Liver (tissue), 9 donors: Measurements from ENCODE around the genes XKR3 and SLC25A18.

GRCh38 chr22:11629610-11630731 is 3898.0 kb upstream of the OR11H1 start:
- PRO-cap, 5 experiments = peak in 1 of 5 experiments; most common plus-strand start chr22:11630467 (in 1)
- RAMPAGE, long total RNA, 2 experiments = no peak in any of the 2 experiments
- RRBS = no CpG with 5 or more reads among the region's 56 CpGs

GRCh38 chr22:16183856-16184403 is 408.7 kb downstream of the CCT8L2 start:
- PRO-cap, 5 experiments = no peak in any of the 5 experiments
- RAMPAGE, long total RNA, 2 experiments = no peak in any of the 2 experiments
- RRBS = no CpG with 5 or more reads among the region's 22 CpGs

DNA sequence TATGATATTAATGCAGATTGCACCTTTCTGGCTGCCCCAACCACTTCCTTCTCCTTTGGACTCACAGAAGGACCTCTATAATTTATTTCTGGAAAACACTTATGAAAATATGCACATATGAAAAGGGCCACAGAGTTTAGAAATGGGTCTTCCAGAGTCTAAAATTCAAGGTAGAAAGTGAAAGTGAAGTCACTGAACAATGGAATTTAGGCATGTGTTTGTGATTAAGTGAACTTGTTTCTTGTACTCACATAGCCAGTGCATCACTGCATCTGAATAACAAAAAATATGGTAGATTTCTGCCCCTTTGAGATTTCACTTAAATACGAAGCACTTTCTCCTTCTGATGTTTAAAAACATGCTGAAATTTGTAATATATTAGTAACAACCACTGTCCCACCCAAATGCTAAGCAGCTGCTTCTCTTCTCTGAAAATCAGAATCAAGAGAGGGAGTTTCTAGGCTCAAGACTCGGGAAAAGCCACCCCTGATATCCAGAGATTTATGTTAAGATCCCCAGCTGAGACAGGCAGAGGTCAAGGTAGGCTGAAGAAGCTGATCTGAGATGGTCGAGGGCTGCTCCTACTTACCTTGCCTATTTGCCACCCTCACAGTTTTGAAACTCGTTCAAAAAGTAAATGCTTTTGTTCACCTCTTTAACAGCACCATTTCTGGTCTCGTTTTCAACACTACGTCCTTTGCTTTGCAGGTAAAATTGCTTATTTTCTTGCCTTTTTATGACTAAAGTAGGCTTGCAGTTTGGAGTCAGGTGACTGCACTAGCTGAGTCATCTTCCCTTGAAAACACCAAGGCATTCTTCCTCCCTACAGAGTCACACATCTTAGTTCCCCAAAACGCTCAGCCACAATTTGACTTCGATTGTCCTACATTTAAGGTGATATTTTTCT is at the start of gene XKR3:
Gene XKR3 (minus strand): TSS at position 710 of the 907 bp plus-strand sequence.
- PRO-cap, 5 experiments = no peak in any of the 5 experiments
- RAMPAGE, long total RNA, 2 experiments = no peak in any of the 2 experiments
- RRBS = no CpG with 5 or more reads among the region's 8 CpGs

DNA sequence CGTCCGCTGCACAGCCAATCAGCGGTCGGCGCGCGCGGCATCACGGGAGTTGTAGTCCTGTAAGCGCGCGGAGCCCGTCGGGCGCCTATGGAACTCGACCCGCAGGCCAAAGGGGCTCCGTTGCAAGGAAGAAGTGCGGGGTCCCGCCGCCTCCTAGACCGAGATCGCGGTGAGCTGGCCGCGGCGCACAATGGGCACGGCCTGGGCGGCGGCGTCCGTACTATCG is 142 bp upstream of the HDHD5 start:
- PRO-cap, 5 experiments = peak in 5 of 5 experiments; most common plus-strand start position 68 of the sequence (in 5)
- RAMPAGE, long total RNA, 2 experiments = no peak in any of the 2 experiments
- RRBS = no CpG with 5 or more reads among the region's 33 CpGs

DNA sequence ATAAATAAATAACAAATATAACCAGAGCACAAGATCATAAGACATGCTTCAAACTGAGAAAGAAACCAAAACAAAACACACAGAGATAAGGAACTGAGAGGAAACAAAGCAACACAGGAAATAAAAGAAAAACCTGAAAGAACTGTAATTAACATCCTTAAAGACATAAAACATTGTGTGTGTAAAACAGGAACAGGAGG is 2.5 kb downstream of the ADA2 start:
- PRO-cap, 5 experiments = no peak in any of the 5 experiments
- RAMPAGE, long total RNA, 2 experiments = no peak in any of the 2 experiments

DNA sequence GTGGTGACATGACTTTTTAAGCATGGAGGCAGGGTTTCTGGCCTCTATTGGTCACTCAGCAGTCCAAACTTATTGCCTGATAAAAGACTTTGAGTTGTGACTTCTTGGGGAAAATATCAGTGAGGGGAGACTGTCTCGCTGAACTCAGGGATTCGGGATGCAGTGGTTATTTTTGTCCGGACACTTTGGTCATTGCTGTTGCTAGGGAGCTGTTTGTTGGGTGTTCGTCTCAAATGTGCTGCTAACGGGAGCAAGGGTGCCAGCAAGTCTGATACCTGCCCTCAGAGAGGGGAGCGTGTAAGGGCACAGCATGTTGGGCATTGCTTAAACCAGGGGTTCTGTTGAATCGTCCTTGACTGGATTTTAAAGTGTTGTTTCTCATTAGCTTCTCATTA is 49.3 kb upstream of the SLC25A18 start:
- PRO-cap, 5 experiments = no peak in any of the 5 experiments
- RAMPAGE, long total RNA, 2 experiments = no peak in any of the 2 experiments
- RRBS = no CpG with 5 or more reads among the region's 7 CpGs

- PRO-cap, 5 experiments = peak in 4 of 5 experiments; most common plus-strand start chr22:17563108 (in 2); most common minus-strand start chr22:17562952 (in 4)
- RAMPAGE, long total RNA, 2 experiments = no peak in any of the 2 experiments
- RRBS = no CpG with 5 or more reads among the region's 19 CpGs
These were observed at the start of gene SLC25A18 for GRCh38 chr22:17562761-17563748. Gene SLC25A18 (plus strand): TSS chr22:17563498.

- PRO-cap, 5 experiments = no peak in any of the 5 experiments
- RAMPAGE, long total RNA, 2 experiments = no peak in any of the 2 experiments
- RRBS = no CpG with 5 or more reads among the region's 8 CpGs
These were observed 28.8 kb downstream of the SLC25A18 start for GRCh38 chr22:17592060-17592618.

- PRO-cap, 5 experiments = no peak in any of the 5 experiments
- RAMPAGE, long total RNA, 2 experiments = no peak in any of the 2 experiments
- RRBS = 100% methylated on average over 3 of the region's 22 CpGs
These were observed 4.1 kb upstream of the BID start for GRCh38 chr22:17778302-17778811.

DNA sequence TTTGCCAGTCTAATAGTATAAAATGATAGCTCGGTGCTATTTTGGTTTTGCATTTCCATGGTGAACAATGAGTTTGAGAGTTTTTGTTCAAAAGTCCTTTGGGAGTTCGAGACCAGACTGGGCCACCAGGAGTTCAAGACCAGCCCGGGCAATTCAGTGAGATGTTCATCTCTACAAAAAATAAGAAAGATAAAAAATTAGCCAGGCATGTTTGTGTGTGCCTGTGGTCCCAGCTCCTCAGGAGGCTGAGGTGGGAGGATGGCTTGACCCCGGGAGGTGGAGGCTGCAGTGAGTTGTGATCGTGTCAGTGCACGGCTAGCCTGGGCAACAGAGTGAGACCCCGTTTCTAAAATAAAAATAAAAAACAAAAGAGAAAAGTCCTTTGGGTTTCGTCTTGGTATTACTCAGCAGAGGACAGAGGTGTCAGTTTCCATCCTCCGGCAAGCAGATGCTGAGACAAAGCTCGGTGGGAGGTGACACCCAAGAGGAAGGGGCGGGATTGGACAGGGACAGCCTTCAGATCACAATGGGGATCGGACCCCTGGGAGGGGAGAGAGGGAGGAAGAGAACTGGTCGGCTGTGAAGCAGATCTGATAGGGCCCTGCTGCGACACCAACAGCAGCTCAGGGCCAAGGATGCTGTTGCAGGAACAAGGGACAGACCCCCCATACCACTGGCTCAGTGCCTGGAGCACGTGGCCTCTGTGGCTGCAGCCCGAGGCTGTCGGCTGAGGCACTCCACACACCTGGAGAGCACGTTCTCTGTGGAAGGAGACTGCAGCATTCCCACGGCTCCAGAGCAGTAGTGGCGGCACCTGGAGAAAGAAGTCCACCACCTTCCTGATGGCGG is 5.1 kb upstream of the BID start:
- PRO-cap, 5 experiments = no peak in any of the 5 experiments
- RAMPAGE, long total RNA, 2 experiments = no peak in any of the 2 experiments
- RRBS = no CpG with 5 or more reads among the region's 21 CpGs

DNA sequence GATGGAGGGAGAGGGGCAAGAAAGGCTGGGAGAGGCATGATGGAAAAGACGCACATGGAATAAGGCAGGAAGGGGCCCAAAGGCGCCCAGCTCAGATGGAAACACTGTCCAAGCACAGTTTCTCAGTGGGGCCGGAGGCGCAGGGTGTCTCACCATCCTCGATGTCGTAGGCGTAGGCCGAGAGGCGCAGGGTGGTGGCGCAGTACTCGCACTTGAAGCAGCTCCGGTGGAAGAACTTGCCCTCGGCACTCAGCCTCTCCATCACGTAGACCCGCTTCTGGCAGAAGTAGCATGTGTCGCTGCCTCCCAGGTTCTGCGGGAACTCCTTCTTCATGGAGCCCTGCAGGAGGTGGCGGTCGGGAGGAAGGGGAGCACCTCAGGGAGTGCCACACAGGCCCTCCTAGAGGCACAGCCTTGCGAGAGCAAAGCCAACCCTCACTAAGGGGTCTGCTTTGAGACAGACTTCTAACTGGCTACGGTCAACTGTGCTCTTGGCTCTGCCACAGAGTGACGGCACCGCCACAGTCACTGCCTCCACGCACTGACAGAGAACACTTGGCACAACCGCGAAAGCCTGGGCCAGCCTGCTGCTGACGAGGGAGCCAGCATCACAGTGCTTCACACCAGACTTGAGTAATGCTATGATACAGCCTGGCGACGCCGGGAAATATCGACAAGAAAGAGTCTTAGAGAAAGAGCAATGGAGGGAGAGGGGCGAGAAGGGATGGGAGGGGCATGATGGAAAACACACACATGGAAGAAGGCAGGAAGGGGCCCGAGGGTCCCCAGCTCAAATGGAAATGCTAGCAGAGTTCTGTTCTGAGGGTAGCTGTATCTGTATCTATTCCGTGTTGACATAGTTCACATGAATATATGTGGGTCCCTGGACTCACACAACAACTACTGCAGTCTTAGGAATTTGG is 97.7 kb upstream of the BID start:
- PRO-cap, 5 experiments = no peak in any of the 5 experiments
- RAMPAGE, long total RNA, 2 experiments = no peak in any of the 2 experiments
- RRBS = 100% methylated on average over 7 of the region's 34 CpGs

GRCh38 chr22:17895986-17896942 is 122.0 kb upstream of the BID start:
- PRO-cap, 5 experiments = no peak in any of the 5 experiments
- RAMPAGE, long total RNA, 2 experiments = no peak in any of the 2 experiments
- RRBS = 90% methylated on average over 2 of the region's 15 CpGs

GRCh38 chr22:17910415-17911348 is 113.7 kb downstream of the MICAL3 start:
- PRO-cap, 5 experiments = no peak in any of the 5 experiments
- RAMPAGE, long total RNA, 2 experiments = no peak in any of the 2 experiments
- RRBS = 62% methylated on average over 5 of the region's 15 CpGs

DNA sequence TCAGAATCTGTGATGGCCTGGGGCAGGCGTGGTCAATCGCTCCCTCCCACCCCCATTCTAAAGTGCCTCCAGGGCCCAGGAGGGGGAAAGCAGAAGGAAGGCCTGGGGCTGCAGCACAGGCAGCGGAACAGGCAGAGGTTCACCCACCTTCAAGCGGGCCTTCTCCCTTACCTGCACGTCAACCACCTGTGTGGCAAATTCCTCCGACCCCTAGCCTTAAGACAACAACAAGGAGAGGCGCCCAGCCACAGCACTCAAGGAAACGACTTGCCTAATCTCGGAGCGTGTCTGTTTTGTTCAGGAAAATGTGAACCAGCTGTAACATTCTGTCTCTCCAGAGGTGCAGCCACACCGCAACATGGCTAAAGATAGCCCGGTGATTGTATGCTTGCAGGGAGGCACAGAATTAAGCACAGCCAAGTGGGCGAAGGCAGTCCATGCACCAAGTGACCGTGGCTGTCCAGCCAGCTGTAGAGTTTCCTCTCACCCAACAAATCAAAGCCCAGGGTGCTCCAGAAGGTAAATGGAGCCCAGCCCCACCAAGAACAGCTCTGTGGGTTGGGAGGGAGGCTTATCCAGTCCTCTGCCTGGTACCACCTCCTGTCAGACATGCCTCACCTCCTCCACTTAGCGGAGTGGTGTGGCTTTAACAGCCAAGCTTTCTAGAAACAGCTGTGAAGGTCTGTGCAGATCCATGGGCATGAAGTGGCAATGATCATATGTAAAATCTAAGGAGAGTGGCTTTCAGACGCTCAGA is 82.4 kb downstream of the MICAL3 start:
- PRO-cap, 5 experiments = no peak in any of the 5 experiments
- RAMPAGE, long total RNA, 2 experiments = no peak in any of the 2 experiments
- RRBS = no CpG with 5 or more reads among the region's 16 CpGs

- PRO-cap, 5 experiments = peak in 2 of 5 experiments; most common plus-strand start chr22:18023731 (in 2)
- RAMPAGE, long total RNA, 2 experiments = no peak in any of the 2 experiments
- RRBS = 2% methylated on average over 17 of the region's 44 CpGs
These were observed 751 bp downstream of the MICAL3 start for GRCh38 chr22:18023460-18024159.

DNA sequence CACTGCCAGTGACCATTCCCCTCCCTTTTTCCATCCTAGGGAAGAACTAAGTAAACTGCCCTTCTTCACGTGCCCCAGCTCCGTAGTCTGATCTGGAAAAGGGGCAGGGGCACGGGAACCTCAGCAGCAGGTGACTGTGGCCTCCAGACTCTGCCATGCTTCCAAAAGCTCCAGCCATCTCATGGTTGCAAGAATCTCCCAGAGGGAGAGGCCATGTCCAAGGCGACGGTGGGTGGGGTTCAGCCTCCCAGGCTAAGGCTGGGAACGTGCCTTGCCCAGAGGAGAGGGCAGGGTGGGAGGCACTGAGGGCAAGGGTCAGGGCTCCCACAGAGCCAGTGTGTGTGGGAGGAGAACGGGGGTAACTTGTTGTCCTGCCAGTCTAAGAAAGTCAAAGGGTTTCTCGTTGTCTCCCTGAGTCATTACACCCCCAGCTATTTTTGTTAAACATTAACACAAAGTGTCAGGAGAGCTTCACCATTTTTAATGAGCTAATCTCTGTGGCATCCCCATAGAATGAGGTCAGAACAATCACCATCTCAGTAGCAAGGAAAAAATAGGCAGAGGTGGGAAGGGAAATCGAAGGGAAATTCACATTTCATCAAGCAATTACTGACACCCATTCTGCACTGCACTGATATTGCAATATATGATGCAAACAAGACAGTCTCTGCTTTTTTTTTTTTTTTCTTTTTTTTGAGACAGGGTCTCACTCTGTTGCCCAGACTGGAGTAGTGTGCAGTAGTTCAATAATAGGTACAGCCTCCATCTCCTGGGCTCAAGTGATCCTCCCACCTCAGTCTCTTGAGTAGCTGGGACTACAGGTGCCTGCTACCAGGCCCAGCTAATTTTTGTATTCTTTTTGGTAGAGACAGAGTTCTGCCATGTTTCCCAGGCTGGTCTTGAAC is 16.5 kb upstream of the PEX26 start:
- PRO-cap, 5 experiments = peak in 4 of 5 experiments; most common plus-strand start position 509 of the sequence (in 1); most common minus-strand start position 390 of the sequence (in 4)
- RAMPAGE, long total RNA, 2 experiments = no peak in any of the 2 experiments
- RRBS = no CpG with 5 or more reads among the region's 9 CpGs

GRCh38 chr22:18079182-18079434 is 1.3 kb downstream of the PEX26 start:
- PRO-cap, 5 experiments = no peak in any of the 5 experiments
- RAMPAGE, long total RNA, 2 experiments = no peak in any of the 2 experiments
- RRBS = no CpG with 5 or more reads among the region's 3 CpGs

- PRO-cap, 5 experiments = no peak in any of the 5 experiments
- RAMPAGE, long total RNA, 2 experiments = no peak in any of the 2 experiments
- RRBS = no CpG with 5 or more reads among the region's 9 CpGs
These were observed 2.5 kb downstream of the TUBA8 start for GRCh38 chr22:18113049-18113581.

DNA sequence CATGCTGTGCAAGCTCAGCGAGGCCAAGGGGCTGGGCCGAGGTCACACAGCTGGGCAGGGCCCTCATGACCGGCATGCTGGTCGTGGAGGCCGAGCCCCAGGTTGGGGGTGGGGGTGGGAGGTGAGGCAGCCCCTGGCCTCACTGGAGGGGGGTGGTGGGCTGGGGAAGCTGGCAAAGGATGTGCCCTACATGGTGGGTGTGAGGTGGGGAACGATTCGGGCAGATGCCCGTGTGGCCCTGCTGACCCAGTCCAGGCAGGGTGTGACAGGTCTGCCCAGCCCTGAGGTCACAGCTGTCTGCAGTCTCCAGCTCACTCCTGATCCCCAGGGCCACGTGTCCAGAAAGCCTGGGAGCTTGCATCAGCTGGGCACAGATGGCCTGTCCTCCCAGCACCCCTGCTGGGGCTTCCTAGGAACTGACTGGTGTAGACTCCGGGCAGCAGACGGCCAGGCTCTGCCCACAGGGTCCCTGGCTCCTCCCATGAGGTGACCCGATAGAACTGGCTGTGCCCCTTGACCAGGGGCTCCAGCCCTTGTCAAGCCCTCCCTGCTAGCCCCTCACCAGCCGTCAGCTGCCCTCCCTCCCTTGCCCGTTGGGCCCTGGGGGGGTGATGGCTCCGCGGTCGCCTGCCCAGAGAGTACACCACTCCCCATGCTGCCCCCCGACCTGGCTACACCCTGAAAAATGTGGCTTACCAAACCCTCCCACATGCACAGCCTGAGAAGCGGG is 31.5 kb upstream of the PRODH start:
- PRO-cap, 5 experiments = no peak in any of the 5 experiments
- RAMPAGE, long total RNA, 2 experiments = no peak in any of the 2 experiments
- RRBS = no CpG with 5 or more reads among the region's 19 CpGs

- PRO-cap, 5 experiments = no peak in any of the 5 experiments
- RAMPAGE, long total RNA, 2 experiments = no peak in any of the 2 experiments
- RRBS = no CpG with 5 or more reads among the region's 6 CpGs
These were observed 12.8 kb downstream of the DGCR2 start for GRCh38 chr22:19109311-19109895.